Cytotoxic T cell (primary cell): ENCODE results near the gene SEPTIN3.

DNA sequence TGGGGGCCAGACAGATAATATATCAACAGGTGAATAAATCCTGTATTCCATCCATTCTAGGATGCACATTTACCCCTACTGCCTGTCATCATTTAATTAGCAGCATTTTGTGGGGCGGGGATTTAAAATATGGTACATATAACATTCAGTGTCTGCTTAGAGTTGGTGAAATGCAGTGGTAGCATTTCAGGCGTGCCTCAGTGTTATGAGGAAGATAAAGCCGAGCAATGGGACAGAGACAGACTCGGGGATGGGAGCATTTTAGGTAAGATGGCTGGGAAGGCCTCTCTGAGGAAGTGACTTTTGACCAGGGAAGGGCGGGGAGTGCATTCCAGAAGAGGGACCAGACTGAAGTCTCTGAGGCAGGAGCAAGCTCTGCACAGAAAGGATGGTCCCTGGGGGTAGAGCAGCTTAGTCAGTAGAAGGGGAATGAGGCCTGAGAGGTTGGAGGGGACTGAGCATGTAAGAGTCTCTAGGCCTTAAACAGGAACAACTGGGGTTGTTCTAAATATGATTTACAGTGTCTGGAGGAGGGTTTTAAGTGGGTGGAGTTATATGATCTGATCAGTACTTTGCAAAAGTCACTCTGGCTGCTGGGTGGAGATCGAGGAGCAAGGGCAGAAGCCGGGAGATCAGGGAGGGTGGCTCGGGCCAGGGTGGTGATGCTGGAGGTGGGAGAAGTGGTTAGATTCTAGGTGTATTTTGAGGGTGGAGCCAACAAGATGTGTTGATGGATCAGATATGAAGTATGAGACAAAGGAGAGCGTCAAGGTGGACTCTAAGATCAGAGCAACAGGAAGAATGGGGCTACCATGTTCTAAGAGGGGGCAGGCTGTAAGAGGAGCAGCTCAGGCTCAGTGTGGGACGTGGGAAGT lies 31.7 kb upstream of the TEF start:
- PRO-cap, 2 experiments, result no peak in any of the 2 experiments

- PRO-cap, 2 experiments, result no peak in any of the 2 experiments
Observed at GRCh38 chr22:41401931-41402943, 20.5 kb downstream of the TEF start.

DNA sequence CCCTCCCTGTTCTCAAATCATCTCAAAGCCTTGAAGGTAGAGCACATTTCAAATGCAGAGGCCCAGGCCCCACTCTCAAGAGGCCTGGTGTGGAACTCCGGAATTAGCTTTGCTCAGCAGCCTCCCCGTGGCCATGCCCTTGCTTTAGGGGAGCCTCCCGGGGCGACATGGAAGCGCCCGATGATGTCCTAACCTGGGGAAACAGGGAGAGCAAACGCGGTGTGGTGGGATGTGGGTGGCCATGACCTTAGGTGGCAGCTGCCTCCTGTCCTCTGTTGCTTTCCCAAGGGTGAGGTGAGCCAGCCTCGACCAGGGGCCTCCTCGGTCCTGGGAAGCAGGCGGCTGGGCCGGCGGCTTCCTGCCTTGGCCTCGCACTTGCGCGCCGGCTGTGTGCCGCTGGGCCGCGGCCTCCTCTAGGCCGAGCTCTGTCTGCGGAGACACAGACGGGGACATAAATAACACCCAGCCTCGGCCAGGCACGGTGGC lies 31.0 kb downstream of the TEF start:
- PRO-cap, 2 experiments, result peak in 2 of 2 experiments; most common minus-strand start position 100 of the sequence (in 1)

GRCh38 chr22:41432507-41433496 lies 13.8 kb downstream of the TOB2 start:
- PRO-cap, 2 experiments, result no peak in any of the 2 experiments

GRCh38 chr22:41490771-41491449 lies 22.0 kb downstream of the ACO2 start:
- PRO-cap, 2 experiments, result no peak in any of the 2 experiments

GRCh38 chr22:41531470-41531709 lies 12.9 kb downstream of the POLR3H start:
- PRO-cap, 2 experiments, result no peak in any of the 2 experiments

DNA sequence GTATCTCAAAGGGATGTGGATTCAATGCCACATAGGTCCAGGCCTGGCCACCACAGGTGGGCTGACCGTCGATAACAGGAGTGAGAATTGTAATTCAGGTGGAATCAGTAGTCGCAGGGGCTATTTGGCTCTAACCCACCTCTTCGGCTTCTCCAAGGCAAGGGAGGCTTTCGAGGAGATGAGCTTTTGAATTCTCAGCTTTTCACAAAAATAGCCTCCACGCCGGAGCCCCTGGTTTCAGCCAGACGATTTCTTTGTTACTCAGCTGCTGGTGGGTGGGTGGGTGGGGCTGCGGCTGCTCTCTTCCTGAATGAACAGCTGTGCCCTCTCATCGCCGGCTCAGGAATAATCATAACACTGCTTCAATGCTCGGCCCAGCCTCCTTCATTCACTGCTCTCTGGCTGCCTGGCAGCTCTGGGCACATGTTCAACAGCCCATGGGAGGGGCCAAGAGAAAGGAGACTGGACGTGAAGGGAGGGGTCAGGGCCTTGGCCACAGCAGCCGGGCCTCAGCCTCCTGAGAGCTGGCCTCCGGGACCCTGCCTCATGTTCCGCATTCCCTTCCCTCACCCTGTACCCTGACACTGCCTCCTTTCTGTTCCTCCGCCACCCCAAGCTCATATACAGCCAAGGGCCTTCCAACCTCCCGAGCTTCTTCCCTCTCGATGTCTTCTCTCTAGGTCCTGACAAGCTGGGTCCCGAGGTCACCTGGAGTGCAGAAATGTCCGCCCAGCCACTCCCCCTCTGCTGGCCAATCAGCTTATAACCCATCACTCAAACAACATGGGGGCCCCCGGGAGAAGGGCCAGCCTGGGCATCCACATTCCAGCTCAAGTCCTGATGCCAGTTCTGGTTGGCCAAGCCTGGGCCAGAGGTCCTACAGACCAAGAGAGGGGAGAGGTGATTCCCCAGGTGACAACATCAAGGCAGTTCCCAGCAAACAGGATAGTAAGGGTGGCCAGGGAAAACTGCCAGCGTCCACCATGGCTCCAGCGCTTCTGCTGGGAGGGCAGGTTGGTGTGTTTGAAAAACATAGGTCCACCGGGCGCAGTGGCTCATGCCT lies 3.3 kb upstream of the CSDC2 start:
- PRO-cap, 2 experiments, result no peak in any of the 2 experiments

DNA sequence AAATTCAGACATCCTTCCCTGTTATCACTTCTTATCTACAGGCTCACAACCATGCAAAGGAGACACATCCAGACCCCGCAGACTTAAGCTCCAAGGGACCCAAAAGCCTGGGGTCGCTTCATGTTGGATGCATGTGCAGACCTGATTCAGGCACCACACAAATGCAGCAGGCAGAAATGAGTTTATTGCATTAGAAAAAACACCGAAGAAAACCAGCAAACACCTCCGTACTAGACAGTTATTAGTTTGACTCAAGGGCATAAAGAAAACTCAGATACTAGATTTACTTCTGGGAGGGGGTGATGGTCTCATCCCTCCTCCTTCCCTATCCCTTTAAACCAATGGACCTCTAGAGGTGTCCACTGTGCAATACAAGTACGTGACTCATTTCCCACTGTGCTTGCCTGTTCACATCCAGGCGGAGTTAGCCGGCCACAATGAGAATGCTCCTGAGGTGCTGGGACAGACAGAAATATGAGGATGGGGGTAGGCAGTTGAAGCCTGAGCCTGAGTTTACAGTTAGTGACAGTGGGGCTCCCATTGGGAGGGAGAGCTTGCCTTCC lies 8.3 kb upstream of the PMM1 start:
- PRO-cap, 2 experiments, result no peak in any of the 2 experiments

DNA sequence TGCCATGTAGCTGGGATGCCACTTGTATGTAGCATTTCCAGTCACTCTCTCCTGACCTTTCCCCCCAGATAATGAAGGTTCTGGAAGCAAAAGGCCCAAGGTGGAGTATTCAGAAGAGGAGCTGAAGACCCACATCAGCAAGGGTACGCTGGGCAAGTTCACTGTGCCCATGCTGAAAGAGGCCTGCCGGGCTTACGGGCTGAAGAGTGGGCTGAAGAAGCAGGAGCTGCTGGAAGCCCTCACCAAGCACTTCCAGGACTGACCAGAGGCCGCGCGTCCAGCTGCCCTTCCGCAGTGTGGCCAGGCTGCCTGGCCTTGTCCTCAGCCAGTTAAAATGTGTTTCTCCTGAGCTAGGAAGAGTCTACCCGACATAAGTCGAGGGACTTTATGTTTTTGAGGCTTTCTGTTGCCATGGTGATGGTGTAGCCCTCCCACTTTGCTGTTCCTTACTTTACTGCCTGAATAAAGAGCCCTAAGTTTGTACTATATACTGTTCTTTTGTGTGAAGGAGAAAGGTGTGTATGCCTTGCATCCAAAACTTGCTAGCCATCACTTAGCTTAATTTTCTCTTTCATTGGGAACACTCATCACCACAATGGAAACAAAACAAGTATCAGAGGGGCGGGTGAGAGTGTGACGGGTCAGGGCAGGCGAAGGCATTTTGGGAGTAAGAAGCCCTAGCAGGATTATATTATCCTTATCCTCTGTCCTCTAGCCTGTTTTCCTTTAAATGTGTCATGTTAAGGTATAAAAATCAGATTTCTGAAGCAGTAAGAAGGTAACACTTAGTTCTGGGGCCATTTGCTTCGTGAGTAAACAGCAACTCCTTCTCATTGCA lies 24.9 kb downstream of the SNU13 start:
- PRO-cap, 2 experiments, result peak in 1 of 2 experiments; most common plus-strand start position 615 of the sequence (in 1)

DNA sequence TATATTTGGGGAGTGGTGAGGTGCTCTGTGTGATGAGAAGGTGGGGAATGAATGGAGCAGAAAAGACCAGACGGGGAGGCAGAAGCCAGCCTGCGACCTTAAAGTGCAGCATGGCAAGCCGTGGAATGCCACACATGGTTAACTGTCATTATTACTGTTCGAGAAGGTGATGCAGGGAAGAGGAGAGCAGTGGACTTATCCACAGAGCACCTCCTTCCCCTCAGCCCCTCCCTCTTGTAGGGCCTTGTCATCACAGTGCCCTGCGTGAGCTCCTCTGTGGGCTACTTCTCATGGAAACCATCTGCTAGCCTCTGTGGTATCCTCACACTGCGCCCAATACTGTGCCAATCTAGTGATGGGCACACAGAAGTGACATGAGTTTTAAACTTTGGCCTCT lies 18.2 kb upstream of the CCDC134 start:
- PRO-cap, 2 experiments, result no peak in any of the 2 experiments

GRCh38 chr22:41862581-41863318 lies 29.8 kb downstream of the SREBF2 start:
- PRO-cap, 2 experiments, result no peak in any of the 2 experiments

DNA sequence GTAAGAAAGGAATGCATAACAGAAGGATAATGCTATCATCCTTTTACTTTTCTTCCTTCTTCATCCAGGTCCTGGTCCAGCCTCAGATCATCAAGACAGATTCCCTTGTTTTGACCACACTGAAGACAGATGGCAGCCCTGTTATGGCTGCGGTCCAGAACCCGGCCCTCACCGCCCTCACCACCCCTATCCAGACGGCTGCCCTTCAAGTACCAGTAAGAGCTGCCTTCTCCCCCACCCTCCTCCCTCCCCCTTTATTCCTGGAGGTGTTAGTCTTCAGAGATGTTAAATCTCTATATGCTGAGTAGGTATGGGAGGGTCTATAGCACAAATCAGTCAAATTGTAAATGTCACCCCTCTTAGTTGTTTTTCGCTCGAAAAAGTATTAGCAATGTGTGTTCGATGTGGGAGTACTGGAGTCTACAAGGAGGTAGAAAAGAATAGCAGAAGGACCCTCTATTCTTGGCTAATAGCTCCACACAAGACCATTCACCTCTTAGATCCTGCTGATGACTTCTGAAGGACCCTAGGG lies 38.0 kb downstream of the SREBF2 start:
- PRO-cap, 2 experiments, result no peak in any of the 2 experiments

DNA sequence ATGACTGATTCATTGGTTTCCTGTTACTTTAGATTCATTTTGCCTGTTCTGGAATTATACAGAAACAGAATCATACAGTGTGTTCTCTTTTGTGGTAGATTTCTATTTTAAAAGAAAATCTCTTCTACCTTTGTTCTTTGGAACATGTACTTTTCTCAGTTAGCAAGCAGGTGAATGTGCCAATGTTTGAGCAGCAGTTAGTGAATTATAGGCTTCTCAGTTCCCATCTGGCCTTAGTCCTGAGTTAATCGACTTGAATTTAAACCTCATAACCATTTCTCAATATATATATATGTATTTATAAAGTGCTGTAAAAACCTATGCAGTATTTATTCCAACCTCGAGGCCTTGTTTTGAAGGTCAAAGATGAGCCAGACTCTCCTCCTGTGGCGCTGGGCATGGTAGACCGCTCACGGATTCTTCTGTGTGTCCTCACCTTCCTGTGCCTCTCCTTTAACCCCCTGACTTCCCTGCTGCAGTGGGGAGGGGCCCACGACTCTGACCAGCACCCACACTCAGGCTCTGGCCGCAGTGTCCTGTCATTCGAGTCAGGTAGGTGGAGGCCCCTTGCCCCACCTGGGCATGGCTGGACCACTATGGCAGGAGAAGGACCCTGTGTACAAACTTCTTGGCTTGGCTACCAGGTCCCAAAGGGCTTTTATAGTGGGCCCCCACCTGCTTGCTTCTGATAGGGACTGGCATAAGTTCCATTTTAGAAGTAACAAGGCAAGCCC lies 37.8 kb downstream of the SHISA8 start:
- PRO-cap, 2 experiments, result no peak in any of the 2 experiments

- PRO-cap, 2 experiments, result no peak in any of the 2 experiments
Observed at GRCh38 chr22:41898718-41899609, 15.9 kb downstream of the SHISA8 start.

GRCh38 chr22:41904547-41905517 lies 10.0 kb downstream of the SHISA8 start:
- PRO-cap, 2 experiments, result no peak in any of the 2 experiments

- PRO-cap, 2 experiments, result no peak in any of the 2 experiments
Observed at GRCh38 chr22:41943607-41944158, 3.3 kb downstream of the CENPM start.

GRCh38 chr22:41969086-41969784 lies at the start of gene SEPTIN3:
Gene SEPTIN3 (plus strand): TSS chr22:41969443.
- PRO-cap, 2 experiments, result no peak in any of the 2 experiments

DNA sequence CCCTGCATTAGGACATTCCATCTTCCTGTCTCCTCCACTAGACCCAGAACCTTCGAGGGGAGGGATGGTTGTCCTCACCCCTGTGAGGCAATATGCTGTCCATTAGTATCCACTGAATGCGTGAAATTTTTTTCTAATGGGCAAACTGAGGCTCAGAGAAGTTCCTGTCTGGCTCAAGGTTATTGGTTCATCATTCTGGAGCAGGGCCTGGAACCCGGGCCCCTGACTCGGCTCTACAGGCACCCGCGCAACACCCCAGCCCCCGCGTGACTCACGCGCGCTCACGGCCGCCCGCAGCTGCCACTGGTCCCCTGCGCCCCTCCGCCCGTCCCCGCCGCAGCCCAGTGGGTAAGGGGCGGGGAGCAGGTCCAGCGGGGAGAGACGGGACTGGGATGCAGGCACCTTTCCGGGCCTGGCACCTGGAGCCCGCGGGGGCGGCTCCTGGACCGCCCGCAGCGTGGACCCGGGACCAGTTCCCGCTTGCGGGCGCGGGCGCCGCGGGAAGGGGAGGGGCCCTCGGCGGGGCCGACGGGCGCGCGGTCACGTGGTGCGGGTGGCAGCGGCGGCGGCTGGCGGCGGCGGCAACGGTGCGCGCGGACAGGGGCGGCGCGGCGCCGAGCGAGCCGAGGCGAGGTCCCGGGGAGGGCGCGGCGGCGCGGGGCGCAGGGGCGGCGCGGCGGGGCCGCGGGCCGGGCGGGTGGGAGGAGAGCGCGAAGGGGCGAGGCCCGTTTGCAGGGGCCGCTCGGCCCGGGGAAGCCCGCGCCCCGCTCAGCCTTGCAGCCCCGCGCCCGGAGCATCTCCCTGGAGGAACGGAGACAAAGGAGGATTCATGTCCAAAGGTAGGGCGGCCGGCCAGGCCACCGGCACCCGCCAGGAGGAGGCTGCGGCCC lies 7.2 kb downstream of the SEPTIN3 start:
- PRO-cap, 2 experiments, result no peak in any of the 2 experiments

DNA sequence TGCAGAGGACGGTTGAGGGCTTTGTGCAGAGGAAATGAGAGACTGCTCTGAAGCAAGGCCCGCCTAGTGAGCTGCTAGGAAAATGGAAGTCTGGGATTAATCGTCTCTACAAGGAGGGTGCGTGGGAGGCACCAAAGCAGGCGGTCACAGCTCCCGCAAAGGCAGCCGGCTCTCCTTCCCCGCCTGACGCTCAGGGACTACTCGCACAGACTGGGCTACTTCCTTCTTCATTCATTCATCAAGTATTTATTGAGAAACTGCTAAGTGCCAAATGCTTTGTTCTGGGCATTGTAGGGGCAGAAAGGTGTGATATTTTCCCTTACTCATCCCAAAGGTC lies 463 bp upstream of the NAGA start:
- PRO-cap, 2 experiments, result no peak in any of the 2 experiments

GRCh38 chr22:42127726-42128597 lies 2.6 kb downstream of the CYP2D6 start:
- PRO-cap, 2 experiments, result no peak in any of the 2 experiments